Measurements from ENCODE around the gene PSMG4.

GRCh38 chr6:2622644-2623165 is 128.0 kb downstream of the MYLK4 start:
- CAGE, long polyA plus RNA: no peak
- RRBS: no CpG with 5 or more reads among the region's 12 CpGs

GRCh38 chr6:2733104-2734036 is 17.4 kb downstream of the MYLK4 start:
- CAGE, long polyA plus RNA: no peak
- RRBS: no CpG with 5 or more reads among the region's 15 CpGs

- CAGE, long polyA plus RNA: no peak
- RRBS: no CpG with 5 or more reads among the region's 6 CpGs
Observed at GRCh38 chr6:2810306-2811072, 31.2 kb downstream of the SERPINB1 start.

GRCh38 chr6:2982420-2982974 is 11.1 kb upstream of the SERPINB6 start:
- CAGE, long polyA plus RNA: no peak
- RRBS: no CpG with 5 or more reads among the region's 4 CpGs

DNA sequence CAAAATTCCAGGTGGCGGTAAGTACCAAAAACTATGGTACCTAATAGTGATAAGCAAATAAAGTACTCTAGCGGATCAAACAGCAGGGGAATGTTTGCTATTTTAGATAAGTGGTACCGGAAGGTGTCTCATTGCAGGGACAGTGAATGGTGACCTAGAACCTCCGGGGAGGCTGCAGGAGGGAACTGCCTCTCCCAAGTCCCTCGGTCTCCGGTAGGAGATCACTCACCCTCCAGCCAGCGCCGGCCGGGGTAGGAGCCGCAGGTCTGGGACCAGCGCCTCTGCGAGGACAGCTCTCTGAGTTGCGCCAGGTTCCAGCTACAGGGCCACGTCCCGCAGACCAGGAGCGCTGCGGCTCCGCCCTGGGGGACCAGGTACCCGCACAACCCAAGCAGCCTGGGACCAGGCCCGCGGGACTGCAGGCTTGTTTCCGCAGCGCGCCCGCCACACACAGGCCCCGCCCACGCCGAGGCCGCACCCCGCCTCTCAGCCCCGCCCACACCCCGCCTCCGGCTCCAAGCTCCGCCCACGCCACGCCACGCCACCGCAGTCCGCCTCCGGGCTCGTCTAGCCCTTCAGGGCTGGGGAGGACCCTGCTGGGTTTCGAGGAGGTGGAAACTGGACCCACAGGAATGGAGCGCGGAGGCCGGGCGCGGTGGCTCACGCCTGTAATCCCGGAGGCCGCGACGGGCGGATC is 14.8 kb upstream of the RIPK1 start:
- CAGE, long polyA plus RNA: no peak
- RRBS: 9% methylated on average over 15 of the region's 53 CpGs

DNA sequence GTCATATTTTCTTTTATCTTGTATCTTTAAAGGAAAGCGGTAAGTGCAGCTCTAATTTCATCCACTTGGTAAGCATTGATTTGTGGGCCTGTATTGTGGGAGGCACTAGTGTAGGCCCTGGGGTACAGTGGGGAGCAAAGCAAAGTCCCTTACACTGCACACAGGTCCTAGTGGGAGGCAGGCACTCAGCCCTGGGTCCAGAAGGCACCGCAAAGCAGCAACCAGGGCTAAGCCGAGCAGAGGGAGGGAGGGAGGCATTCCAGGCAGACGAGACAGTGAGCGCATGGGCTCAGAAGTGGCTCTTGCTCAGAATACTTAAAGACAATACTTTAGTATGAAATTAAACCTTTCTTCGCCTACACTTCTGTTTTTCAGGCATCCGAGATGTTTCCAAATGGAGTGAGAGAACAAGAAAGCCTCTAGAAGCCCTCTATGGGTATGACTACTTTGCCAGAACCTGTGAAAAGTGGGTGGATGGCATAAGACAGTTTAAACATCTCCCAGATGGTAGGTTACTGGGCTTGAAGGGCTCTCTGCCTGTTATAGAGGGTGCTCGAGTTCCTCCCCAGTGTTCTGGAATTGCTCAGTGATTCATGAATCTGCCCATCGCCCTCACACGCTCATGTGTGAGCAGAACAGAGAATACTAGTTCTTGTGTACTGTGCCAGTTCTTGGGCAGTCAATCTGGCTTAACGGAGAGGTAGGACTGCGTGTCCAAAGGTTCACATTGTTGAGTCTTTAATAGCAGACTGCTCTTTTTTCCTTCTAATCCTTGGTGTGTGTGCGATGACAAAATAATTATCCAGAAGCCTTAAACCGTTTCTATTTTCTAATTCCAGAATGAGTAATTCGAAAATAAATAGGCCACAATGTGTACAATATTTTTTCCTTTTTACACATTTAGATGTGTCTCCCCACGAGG is 18.7 kb downstream of the BPHL start:
- CAGE, long polyA plus RNA: no peak
- RRBS: no CpG with 5 or more reads among the region's 16 CpGs

GRCh38 chr6:3162474-3163371 is 5.4 kb upstream of the TUBB2A start:
- CAGE, long polyA plus RNA: no peak
- RRBS: 1% methylated on average over 18 of the region's 82 CpGs

- CAGE, long polyA plus RNA: no peak
- RRBS: no CpG with 5 or more reads among the region's 19 CpGs
Observed at GRCh38 chr6:3194630-3195424, 32.6 kb downstream of the TUBB2B start.

- CAGE, long polyA plus RNA: no peak
- RRBS: 9% methylated on average over 4 of the region's 49 CpGs
Observed at GRCh38 chr6:3228221-3228897, 906 bp upstream of the TUBB2B start.

- CAGE, long polyA plus RNA: no peak
- RRBS: no CpG with 5 or more reads among the region's 11 CpGs
Observed at GRCh38 chr6:3247192-3247513, 11.6 kb upstream of the PSMG4 start.

DNA sequence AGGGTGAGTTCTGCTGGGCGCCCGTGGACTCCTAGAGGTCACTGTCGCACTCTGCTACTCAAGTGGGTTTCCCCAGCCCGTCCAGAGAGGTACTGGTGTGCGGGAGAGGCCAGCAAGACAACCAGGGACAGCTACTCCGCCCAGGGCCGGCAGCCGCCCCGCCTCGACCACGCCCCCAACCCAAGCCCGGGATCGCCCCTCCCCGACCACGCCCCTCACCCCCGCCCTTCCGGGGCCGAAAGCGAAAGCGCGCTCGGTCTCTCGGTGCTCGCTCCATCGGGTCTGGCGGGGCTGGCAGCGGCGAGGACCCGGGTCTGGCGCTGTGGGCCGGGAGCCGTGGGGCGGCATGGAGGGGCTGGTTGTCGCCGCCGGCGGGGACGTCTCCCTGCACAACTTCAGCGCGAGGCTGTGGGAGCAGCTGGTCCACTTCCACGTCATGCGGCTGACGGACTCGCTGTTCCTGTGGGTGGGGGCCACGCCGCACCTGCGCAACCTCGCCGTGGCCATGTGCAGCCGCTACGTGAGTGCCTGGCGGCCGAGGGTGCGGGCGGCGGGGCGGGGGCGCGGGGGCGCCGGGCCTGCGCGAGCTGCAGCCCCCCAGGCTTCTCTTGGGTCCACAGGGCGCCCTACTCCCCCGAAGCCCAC is at the start of gene PSMG4:
TSS of gene PSMG4 (plus strand) at position 271 of the 645 bp plus-strand sequence.
- CAGE, long polyA plus RNA: no peak
- RRBS: 1% methylated on average over 28 of the region's 65 CpGs

- CAGE, long polyA plus RNA: no peak
- RRBS: no CpG with 5 or more reads among the region's 34 CpGs
Observed at GRCh38 chr6:3268905-3270068, 10.5 kb downstream of the PSMG4 start.

- CAGE, long polyA plus RNA: no peak
- RRBS: no CpG with 5 or more reads among the region's 6 CpGs
Observed at GRCh38 chr6:3341398-3341926, 82.7 kb downstream of the PSMG4 start.

- CAGE, long polyA plus RNA: no peak
- RRBS: no CpG with 5 or more reads among the region's 14 CpGs
Observed at GRCh38 chr6:3363230-3364253, 93.3 kb downstream of the SLC22A23 start.

- CAGE, long polyA plus RNA: no peak
- RRBS: no CpG with 5 or more reads among the region's 2 CpGs
Observed at GRCh38 chr6:3585449-3585742, 128.5 kb upstream of the SLC22A23 start.

DNA sequence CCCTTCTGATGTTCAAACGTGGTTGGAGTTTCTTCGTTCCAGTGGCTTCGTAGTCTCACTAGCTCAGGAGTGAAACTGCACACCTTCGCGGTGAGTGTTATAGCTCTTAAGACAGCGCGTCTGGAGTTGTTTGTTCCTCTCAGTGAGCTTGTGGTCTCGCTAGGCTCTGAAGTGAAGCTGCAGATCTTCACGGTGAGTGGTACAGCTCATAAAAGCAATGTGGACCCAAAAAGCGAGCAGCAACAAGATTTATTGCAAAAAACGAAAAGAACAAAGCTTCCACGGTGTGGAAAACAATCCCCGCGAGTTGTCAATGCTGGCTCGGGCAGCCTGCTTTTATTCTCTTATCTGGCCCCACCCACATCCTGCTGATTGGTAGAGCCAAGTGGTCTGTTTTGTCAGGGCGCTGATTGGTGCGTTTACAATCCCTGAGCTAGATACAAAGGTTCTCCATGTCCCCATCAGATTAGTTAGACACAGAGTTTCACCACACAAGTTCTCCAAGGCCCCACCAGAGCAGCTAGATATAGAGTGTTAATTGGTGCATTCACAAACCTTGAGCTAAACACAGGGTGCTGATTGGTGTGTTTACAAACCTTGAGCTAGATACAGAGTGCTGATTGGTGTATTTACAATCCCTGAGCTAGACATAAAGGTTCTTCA is 31.6 kb downstream of the PXDC1 start:
- CAGE, long polyA plus RNA: no peak
- RRBS: no CpG with 5 or more reads among the region's 17 CpGs

- CAGE, long polyA plus RNA: no peak
- RRBS: no CpG with 5 or more reads among the region's 9 CpGs
Observed at GRCh38 chr6:3887991-3888545, 38.9 kb downstream of the FAM50B start.

DNA sequence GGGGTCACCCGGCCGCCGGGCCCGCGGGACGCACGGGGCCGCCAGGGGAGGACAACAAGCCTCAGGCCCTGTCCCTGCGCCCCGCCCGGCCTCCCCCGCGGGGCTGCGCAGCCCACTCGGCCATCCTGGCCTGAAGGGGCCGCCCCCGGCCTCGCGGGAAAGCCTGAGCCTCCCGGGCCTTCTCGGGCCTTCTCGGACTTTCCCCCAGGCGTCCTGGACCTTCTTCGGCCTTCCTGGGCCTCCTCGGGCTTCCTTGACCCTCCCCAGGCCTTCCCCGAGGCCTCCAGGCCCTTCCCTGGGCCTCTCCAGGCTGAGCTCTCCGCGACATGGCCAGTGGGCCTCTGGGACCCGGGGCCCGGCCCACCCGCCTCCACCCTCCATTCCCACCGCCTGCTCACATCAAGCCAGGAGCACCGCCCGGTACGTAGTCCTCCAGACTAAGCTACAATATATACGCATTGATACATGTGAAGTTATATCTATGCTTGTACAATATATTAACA is 375 bp upstream of the FAM217A start:
- CAGE, long polyA plus RNA: no peak
- RRBS: 69% methylated on average over 20 of the region's 36 CpGs

DNA sequence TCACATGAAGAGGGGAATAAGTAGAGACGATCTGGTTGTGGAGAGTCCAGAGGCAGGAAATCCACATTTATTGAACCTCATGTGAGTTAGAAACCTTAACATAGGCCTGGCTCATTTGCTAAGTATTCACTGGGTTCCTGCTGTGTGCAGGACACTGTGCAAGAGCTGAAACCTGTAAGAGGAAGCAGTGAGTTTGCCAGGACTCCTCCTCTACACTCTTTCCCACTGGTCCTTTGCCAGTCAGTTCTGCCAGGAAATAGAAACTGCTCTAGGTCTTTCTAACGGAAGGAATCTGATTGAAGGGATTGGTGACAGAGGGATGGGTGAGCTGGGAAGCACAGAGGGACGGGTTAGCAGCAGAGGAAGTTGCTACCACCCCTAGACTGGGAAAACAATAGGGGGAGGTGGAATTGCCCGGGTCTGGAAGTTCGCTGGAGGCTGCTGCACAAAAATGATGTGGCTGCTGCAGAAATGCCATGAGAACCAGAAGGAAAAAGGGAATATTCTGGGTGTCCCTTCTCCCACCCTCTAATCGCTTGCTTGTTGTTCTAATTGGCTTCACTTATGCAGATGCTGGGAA is 234.3 kb upstream of the ECI2 start:
- CAGE, long polyA plus RNA: no peak
- RRBS: no CpG with 5 or more reads among the region's 6 CpGs

- CAGE, long polyA plus RNA: no peak
- RRBS: no CpG with 5 or more reads among the region's 5 CpGs
Observed at GRCh38 chr6:4381333-4381846, 246.0 kb upstream of the ECI2 start.

Measured in BJ (cell line).